ENCODE results near the genes SLC1A1 and PLGRKT.

GRCh38 chr9:3459788-3460399 lies 65.9 kb downstream of the RFX3 start:
- RRBS, result no CpG with 5 or more reads among the region's 3 CpGs

GRCh38 chr9:3827019-3827535 lies 301.3 kb upstream of the RFX3 start:
- RRBS, result no CpG with 5 or more reads among the region's 4 CpGs

DNA sequence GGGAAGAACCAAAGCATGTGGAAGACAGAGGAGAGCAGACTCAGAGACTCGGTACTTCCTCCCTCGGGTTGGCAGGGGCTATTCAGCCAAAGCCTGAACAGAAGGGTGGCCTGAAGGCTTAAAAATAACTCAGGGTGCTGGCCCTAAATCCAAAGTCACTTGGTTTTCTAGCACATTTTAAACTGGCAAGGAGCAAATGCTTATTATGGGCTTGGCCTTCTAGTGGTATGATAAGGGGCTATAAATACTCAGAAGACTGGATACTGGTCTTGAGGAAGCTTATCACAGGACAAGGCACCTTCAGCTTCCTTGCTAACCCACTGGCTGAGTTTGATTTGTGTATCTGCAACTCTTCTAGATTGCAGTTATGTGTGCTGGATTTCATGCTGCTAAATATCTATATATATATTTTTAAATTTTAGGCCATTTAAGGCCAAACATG lies 206.5 kb downstream of the GLIS3 start:
- RRBS, result no CpG with 5 or more reads among the region's 2 CpGs

DNA sequence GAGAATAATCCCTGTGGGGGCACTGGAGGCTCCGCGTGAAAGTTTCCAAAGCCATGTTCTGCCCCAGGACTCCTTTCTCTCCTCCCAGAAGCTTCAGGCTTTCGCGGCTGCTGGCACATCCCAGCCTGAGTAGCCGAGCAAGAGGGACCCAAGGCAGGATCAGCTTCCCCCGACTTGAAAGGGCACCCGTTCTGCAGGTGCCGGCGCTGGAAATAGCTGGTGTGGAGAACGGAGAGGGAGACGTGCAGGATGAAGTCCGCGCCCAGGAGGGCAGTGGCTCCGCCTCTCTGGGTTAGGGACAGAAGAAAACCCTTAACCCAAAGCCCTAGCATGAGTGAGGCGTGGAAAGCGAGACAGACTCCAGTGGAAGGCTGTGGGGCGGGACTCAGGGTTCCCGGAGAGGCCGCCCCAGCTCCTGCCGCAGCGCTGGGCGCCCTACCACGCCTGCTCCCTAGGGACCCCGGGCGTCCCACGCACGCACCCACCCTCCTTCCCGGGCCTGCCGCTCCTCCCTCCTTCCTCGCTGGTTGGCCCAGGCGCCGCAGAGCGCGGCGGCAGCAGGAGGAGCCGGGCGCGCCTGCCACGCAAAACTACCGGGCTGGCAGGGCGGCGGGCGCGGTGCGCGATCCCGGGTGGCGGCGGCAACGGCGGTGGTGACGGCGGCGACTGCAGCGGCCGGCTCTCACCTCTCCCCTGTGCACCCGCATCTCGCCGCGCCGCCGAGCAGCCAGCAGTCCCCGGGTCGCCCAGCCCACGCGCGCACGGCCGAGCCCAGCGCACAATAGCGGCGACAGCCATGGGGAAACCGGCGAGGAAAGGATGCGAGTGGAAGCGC lies at the start of gene SLC1A1:
TSS of gene SLC1A1 (plus strand) at position 585 of the 835 bp plus-strand sequence.
- RRBS, result 1% methylated on average over 50 of the region's 76 CpGs

GRCh38 chr9:4549936-4550432 lies 59.7 kb downstream of the SLC1A1 start:
- RRBS, result no CpG with 5 or more reads among the region's 3 CpGs

DNA sequence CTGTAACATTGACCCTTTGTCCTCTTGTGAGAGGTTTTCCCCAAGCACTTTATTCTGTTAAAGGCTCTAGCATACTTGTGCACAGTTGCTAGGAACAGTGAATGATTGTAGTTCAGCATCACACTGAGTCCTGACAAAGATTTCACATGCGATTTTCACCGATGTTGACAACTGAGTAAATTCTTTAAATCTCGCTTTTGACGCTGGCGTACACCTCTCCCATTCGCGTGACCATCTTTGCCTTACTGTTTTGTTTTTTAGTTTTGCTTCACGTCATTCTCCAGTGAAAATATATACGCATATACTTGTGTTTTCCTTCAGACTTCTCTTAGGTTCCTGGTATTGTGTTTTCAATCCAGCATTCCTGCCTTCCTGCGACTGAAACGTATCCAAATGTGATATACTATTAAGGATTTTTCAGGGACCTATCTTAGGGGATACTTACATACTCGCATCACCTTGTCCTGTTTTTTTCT lies 887 bp downstream of the CDC37L1 start:
- RRBS, result no CpG with 5 or more reads among the region's 12 CpGs

DNA sequence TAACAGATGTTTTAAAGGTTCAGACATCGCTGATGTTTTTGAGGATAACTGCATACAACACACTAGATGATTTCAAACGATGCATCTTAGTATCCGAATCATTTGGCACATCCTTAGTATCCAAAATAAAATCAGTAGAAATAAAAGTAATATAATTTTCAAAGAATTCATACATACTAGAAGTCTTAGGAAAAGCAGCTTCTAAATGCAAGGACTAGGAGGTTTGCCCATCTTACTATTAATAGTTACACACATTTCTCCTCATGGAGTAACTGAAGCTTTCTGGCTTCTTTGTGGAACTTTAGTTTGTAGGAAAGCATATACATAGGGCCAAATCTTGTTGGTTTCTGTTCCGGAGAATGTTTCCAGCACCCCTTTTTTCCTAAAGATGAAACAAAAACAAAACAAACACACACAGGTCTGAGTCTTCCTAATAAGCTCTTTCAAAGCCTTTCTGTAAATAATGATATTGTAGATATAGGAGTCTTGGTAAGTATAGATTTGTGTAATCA lies 28.2 kb downstream of the AK3 start:
- RRBS, result no CpG with 5 or more reads among the region's 4 CpGs

- RRBS, result no CpG with 5 or more reads among the region's 6 CpGs
Observed at GRCh38 chr9:4733416-4734307, 7.3 kb downstream of the AK3 start.

DNA sequence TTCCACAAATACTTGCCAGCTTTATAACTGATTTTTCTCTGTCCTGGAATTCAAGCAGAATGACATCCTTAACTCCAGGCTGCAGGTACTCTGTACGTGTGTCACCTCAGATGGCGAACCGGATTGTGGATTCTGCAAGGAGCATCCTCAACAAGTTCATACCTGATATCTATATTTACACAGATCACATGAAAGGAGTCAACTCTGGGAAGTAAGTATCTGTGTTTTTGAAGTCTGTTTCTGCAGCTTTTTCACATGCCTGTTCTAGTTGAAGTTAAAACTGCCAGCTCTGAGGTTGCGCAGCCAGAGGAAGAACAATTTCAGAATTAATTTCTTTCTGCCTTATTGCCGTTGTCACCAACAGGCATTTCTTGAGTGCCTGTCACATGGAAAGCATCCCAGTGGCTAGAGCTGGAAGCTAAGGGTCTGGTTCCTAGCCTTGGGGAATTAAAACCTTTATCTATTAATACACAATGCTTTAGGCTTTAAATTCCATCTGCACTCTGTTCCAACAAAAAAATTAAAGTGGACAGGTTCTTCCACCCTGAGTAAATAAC lies 48.5 kb downstream of the RCL1 start:
- RRBS, result no CpG with 5 or more reads among the region's 5 CpGs

DNA sequence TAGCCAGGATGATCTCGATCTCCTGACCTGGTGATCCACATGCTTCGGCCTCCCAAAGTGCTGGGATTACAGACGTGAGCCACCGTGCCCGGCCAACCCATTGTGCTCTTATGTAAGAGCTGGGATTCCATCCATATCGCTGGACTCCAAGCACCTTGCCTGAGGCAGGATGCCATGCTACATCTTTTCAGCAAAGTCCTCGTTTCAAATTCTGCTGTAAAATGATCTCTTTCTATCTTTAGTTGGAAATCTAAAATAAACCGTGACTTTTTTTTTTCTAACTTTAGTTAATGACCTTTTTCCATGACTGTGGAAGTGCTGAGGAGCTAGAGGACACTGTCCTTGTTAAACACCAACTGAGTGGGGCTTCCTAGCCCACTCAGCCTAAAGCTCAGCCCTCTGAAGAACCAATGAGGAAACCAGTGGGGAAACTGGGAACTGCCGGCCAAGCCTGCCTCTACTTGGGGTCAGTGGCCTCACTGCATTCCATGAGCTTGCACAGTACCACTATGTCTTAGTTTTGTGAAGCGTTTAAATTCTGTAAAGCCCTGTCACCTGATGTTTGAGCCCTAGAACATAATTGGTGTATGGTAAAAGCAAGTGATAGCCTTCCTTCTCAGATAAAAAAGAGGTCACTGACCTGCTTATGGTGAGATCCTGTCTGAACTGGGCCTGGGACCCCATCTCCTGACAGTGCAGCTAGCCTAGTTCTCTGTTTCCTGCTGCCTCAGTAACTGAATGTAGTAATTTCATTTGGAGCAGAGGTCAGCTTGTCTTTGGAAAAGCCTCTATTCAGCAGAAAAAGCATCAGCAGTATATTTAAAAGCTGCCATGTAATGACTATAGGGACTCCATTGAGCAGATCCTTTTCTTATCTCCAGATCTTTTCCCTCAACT lies 61.0 kb downstream of the RCL1 start:
- RRBS, result no CpG with 5 or more reads among the region's 10 CpGs

DNA sequence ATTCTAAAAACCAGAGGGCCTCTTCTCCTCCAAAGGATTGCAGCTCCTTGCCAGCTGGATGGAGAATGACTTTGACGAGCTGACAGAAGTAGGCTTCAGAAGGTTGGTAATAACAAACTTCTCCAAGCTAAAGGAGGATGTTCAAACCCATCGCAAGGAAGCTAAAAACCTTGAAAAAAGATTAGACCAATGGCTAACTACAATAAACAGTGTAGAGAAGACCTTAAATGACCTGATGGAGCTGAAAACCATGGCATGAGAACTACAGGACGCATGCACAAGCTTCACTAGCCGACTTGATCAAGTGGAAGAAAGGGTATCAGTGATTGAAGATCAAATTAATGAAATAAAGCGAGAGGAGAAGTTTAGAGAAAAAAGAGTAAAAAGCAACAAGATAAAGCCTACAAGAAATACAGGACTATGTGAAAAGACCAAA lies 83.5 kb downstream of the INSL6 start:
- RRBS, result no CpG with 5 or more reads among the region's 5 CpGs

DNA sequence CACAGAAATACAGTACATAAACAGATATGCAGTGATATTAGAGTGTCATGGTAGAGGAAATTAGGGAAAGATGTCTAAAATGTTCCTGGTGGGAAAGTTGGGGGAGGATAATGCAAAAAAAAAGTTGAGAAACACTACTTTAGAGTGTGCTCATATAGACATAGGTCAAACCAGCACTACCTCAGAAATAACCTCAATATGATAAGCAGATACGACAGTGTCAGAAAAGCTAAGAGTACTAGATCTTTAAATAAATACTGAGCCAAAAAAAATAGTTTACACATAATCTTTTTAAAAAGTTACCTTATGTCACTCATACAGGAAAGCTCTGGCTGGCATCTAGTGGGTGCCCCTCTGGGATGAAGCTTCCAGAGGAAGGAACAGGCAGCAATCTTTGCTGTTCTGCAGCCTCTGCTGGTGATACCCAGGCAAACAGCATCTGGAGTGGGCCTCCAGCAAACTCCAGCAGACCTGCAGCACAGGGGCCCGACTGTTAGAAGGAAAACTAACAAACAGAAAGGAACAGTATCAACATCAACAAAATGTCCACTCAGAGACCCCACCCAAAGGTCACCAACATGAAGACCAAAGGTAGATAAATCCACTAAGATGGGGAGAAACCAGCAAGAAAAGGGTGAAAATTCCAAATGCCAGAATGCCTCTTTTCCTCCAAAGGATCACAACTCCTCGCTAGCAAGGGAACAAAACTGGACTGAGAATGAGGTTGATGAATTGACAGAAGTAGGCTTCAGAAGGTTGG lies 52.1 kb downstream of the INSL6 start:
- RRBS, result no CpG with 5 or more reads among the region's 3 CpGs

GRCh38 chr9:5437080-5438289 lies at the start of gene PLGRKT:
PLGRKT (minus strand) TSS chr9:5437925.
- RRBS, result 1% methylated on average over 25 of the region's 60 CpGs

GRCh38 chr9:5438290-5438753 lies 597 bp upstream of the PLGRKT start:
- RRBS, result no CpG with 5 or more reads among the region's 10 CpGs

DNA sequence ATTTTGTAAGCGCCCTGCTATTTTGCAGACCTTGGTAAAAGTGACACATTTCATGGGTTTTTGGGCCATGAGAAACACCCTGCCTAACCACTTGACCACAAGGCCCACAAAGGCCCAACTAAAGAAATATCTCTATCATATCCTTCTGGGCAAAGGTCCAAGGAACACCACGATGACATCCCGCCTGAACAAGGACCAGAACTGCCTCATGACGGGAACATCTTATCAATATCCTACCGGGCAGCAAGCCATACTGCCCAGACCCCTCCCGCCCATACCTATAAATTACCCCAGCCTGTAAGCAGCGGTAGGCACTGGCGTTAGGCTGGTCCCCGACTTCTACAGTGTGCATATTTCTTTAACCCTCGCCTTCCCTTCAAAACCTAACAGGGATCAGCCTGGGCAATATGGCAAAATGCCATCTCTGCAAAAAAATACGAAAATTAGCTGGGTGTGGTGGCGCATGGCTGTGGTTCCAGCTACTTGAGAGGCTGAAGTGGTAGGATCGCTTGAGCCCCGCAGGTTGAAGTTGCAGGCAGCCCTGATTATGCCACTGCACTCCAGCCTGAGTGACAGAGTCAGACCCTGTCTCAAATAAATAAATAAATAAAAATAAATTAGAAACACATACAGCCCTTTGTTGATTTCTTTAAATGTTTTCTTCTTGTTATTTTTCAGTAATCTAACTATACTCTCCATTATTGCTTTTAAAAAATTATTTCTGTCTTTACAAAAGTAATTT lies 9.5 kb upstream of the PDCD1LG2 start:
- RRBS, result no CpG with 5 or more reads among the region's 14 CpGs

GRCh38 chr9:5582697-5583485 lies 46.0 kb upstream of the RIC1 start:
- RRBS, result no CpG with 5 or more reads among the region's 2 CpGs

GRCh38 chr9:5586168-5586646 lies 42.7 kb upstream of the RIC1 start:
- RRBS, result no CpG with 5 or more reads among the region's 1 CpG

GRCh38 chr9:5627130-5627701 lies 1.7 kb upstream of the RIC1 start:
- RRBS, result no CpG with 5 or more reads among the region's 3 CpGs

- RRBS, result 1% methylated on average over 25 of the region's 53 CpGs
Observed at GRCh38 chr9:5628484-5629046, 342 bp upstream of the RIC1 start.